ENCODE results near the genes ZNF649 and ZNF528.

- PRO-cap, 2 experiments, result no peak in any of the 2 experiments
These were observed 5.0 kb upstream of the SIGLEC14 start for GRCh38 chr19:51651533-51652057.

DNA sequence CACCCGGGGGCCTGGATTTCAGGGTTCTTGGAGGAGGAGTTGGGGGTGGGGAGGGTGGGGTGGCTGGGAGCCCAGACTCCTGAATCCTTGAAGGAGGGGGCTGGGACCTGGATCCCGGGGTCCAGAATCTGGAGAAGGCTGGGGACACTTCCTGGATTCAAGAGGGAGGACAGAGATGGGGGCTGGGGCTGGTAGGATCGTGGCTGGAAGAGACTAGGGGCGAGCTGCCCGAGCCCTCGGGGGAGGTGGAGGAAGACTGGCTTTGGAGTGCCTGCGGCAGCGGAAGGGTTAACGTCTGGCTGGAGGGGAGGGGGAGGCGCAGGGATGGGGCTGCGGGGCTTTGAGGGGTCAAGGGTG, 3.5 kb upstream of the SPACA6 start:
- PRO-cap, 2 experiments, result peak in 1 of 2 experiments; most common minus-strand start position 258 of the sequence (in 1)

DNA sequence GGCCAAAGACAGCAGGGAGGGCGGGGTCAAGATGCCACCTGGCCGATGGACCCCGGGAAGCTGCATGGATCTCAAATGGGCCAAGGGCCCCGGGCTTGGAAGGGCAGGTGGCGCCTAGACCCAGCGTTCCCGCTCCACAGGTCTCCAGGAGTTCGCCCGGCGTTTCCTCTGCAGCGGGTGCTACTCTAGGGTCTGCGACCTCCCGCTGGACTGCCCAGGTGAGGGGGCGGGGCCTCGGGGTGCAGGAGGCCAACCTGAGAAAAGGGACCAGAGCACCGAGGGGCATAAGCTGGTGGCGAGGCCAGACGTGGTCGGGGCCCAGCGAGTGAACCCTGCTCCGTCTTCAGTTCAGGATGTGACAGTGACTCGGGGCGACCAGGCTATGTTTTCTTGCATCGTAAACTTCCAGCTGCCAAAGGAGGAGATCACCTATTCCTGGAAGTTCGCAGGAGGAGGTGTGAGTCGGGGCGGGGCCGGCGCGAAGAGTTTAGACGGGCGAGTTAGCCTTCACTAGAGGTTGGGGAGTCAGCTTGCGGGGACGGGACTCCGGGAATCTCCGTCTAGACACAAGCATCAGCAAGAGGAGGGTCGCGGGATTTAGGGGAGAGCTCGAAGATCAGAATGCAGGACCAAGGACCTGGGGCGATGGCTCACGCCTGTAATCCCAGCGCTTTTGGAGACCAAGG, 9.9 kb downstream of the SPACA6 start:
- PRO-cap, 2 experiments, result no peak in any of the 2 experiments

DNA sequence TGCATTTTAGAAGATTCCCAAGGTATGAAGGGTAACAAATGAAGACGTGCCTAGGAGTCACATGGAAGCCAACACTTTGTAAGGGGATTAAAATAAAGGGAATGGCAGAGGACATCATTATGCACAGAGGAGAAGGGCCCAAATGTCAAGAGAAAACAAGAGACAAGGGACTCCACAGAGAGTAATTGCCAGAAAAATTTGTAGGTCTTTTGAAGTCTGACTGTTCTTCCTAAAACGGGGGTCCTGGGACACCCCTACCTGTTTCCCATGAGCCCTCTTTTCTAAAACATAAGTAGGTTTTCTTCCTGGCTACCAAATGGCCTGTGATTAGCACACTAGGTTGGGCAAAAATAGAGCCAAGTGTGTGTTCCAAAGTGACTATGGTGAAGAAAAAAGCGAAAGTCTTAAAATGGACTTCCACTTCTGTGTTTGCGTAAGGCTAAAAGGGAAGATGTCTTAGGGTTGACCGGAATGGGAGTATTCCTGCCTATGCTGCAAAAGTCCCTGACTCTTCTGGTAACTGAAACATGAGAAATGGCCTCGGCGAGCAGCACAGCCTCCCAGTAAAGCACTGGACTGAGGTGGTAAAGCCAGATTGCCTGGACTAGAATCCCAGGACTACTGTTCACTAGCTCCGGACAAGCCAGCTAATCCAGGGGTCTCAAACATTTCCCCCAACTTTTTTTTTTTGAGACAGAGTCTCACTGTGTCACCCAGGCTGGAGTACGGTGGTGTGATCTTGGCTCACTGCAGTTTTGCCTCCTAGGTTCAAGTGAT, 2.4 kb upstream of the FPR1 start:
- PRO-cap, 2 experiments, result peak in 1 of 2 experiments; most common plus-strand start position 523 of the sequence (in 1)

GRCh38 chr19:51784707-51785519, 10.0 kb upstream of the FPR3 start:
- PRO-cap, 2 experiments, result no peak in any of the 2 experiments

DNA sequence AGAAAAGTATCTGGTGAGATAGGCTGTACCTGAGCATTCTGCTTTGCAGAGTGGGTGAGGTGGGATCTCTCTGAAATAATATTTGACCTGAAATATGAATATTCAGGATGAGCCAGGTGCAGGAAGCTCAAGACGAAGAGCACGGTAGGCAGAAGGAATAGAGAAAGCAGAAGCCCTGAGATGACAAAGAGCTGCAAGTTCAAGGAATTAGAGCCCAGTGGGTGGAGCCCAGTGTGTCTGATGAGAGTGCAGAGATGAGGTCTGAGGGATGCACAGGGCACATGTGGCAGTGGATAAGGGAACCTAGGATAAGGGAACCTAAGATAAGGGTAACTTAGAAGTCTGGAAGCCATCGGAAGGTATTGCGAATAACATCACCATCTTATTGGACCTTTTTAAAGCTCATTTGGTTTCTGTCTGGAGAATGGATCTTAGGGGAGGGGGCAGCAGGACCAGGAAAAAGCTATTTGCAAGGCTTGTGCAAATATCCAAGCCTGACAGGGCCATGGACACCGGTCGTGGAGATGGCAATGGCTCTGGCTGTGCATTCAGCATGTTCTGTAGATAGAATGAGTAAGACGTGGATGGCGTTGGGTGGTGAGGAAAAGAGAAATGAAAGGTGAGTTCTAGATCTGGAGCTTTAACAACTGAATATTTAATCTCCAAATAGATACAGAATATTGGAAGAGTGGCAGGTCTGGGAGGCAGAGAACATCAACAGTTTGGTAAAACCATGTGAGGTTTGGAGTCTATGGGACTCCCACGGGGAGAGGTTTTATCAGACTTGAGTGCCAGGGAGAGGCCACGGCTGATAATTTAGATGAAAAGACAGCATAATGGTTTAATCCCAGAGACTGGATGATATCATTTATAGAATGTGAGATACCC, 1.4 kb downstream of the FPR3 start:
- PRO-cap, 2 experiments, result peak in 1 of 2 experiments; most common plus-strand start position 231 of the sequence (in 1); most common minus-strand start position 159 of the sequence (in 1)

DNA sequence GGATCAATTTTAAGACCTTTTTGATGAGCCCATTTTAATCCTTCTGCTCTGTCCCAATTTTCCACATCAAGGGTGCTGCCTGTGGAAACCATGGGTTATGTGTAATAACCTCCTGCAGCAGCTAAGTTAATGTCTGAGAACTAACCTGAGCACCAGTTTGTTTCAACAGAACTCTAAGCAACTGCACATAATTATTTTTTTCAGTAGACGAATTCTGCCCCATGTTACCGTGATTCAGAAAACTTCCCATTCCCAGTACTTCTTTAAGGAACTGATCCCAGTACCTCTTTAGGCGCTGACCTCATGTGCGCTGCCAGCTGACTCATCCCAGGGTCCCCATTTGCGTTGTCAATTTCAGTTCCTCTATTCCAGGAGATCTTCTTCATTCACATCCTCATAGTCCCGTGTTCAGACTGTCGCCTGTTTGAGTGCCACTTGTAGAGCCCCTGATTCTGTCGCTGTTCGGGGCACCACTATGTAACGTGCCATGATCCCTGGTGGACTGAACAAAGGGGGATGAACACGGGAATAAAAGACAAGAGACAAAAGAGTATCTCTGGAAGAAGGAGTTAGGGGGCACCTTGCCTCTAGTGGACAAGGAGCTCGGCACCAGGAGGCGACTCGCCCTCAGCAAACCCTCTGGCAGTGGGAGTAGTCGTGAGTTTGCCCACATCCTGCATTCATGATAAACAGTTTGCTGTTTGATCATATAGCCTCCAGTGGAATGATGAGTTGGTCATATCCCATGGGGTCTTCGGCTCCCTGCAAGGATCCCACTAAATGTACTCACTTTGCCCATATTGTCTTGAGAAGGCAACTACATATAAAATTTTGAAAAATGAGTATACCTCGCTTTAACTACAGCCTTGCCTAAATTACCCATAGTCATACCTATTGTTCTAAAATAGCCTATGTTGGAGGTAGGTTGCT, 16.5 kb downstream of the FPR3 start:
- PRO-cap, 2 experiments, result peak in 1 of 2 experiments; most common plus-strand start position 411 of the sequence (in 1)

DNA sequence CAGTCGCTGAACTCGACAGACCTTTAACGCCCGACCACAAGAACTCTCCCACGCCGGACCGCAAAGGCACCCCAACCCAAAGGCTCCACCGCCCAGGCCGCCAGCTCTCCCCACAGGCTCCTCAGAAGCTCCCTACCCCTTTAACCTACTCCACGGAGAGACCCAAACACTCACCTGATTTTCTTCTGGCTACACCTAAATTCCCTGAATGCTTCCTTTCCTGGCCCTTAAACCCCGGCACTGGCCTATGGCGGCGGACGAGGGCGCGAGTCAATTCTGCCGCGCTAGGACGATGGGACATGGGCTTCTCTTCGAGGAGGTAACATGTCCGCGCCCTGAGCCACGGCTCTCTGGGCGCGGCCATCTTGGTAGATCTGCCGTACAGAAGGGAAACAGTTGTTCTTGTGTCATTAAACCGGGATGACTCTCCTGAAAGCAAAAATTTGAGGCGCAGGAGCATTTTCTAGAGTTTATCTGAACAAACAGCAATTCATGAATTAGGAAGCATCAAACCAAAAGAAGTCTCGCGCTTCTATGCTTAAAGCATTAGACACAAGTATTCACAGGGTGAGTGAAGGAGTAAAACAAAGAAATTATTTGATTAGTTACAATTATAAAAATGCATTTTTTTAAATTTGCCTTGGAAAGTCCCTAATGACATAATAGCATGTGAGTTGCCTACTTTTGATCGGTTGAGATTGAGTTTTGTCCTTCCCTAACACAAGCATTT, at the start of gene ZNF649:
Gene ZNF649, minus strand, starts transcription at position 278 of the 730 bp plus-strand sequence.
- PRO-cap, 2 experiments, result peak in 1 of 2 experiments; most common minus-strand start position 242 of the sequence (in 1)

DNA sequence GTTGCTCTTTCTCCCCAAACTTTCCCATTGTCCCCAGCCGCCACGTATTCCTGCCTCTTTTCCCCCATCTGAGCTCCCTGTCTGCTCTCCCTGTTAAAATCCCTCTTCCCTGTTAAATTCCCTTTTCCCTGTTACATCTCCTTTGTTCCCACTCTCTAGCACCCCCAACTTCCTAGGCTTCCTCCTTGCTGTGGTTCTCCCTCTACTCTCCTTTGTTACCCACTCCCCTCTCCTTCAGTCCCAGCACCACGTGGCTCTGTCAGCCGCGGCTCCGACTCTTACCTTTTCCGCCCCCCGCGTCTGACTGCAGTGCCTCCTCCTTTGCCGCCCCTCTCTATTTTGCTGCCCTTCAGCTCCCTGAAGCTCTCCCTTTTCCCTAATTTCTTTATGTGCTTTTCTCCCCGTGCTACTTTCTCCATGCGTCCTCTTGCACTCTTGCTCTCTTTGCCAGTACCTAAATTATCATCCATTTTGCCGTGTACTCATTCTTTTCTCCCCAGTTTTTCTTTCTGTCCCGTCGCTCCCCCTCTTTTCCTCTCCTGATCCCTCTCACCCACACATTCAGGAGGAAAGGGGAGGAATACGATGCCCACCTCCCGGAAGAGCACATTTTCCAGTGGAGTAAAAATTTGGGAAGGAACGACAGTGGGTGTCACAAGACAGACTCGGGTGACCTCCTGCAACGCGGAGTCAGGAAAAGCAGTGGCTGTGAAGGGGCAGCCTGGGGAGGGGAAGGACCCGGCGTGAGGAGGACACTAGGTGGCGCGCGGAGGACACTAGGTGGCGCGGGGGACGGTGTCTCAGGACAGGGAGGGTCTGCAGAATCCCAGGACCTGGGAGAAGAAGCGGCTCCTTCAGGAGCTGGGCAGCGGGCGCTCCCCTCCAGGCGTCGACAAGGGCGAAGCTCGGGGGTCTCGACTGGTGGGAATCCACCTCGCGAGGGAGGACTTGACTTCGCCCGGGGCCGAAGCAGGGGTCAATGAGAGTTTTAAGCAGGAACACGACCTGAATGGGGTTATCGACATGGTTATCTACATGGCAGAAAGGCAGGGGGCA, 788 bp downstream of the ZNF616 start:
- PRO-cap, 2 experiments, result peak in 1 of 2 experiments; most common plus-strand start position 755 of the sequence (in 1); most common minus-strand start position 704 of the sequence (in 1)

DNA sequence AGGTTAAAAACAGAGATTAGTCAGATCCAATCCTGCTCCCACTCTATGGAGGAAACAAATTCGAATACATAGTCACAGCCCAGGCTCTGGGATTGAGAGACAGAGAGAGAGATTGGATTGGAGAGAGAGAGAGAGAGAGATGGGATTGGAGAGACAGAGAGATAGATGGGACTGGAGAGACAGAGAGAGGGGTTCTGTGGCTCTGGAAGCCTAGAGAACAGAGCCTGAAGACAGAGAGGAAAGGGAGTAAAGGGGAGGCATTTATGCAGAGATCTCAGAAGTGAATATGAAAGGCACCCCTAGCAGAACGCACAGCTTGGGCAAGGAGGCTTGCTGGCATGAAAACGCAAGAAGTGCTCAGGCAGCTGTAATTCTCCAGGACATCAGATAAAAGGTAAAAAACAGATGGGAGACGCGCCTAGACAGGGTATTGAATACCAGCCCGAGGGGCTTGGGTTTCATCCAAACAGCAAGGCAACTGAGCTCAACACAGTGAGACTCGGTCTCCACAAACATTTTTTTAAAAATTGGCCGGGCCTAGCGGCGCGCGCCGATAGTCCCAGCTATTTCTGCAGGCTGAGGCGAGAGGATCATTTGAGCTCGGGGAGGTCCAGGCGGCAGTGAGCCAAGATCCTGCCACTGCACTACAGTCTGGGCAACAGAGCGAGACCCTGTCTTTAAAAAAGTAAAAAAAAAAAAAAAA, 938 bp upstream of the PPP2R1A start:
- PRO-cap, 2 experiments, result no peak in any of the 2 experiments

- PRO-cap, 2 experiments, result no peak in any of the 2 experiments
These were observed 34.1 kb downstream of the PPP2R1A start for GRCh38 chr19:52223946-52224355.

- PRO-cap, 2 experiments, result peak in 1 of 2 experiments; most common plus-strand start chr19:52397849 (in 1); most common minus-strand start chr19:52397784 (in 1)
These were observed at the start of gene ZNF528 for GRCh38 chr19:52397501-52398050. ZNF528 (plus strand) TSS chr19:52397849.

DNA sequence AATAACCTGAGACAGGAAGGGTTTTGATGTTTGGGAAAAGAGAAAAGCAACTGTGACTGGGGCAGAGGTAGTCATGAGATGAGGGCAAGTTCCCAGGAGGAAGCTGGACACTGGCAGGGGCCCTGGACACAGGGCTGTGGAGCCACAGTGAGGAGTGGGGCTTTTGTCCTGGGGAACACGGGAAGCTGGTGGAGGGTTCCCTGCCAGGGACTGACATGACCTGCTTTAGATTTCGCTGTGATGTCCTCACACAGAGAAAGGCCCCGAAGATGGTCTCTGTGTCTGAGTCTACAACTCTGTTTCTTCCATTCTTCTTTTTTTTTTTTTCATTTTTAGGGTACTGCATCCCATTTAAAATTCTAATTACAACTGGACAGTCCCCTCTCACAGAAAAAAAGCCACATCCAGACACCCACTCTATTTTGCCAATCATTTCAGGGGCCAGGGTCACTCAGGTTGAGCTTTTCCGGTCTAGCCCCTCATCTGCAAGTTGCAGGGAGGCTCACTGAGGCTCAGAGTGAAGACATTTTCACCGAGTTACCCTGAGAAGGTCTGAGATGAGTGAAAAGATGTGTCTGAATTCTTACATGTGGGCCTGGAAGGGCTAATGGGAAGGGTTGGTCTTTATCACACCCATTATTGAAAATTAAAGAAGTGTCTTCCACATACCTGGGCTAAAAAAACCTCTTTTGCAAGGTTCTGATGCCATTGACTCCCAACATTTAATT, 46.3 kb downstream of the ENSG00000269825 start:
- PRO-cap, 2 experiments, result no peak in any of the 2 experiments

GRCh38 chr19:52715638-52716276, 19.1 kb downstream of the ZNF611 start:
- PRO-cap, 2 experiments, result no peak in any of the 2 experiments

- PRO-cap, 2 experiments, result no peak in any of the 2 experiments
These were observed 4.4 kb downstream of the ZNF320 start for GRCh38 chr19:52892937-52893451.

DNA sequence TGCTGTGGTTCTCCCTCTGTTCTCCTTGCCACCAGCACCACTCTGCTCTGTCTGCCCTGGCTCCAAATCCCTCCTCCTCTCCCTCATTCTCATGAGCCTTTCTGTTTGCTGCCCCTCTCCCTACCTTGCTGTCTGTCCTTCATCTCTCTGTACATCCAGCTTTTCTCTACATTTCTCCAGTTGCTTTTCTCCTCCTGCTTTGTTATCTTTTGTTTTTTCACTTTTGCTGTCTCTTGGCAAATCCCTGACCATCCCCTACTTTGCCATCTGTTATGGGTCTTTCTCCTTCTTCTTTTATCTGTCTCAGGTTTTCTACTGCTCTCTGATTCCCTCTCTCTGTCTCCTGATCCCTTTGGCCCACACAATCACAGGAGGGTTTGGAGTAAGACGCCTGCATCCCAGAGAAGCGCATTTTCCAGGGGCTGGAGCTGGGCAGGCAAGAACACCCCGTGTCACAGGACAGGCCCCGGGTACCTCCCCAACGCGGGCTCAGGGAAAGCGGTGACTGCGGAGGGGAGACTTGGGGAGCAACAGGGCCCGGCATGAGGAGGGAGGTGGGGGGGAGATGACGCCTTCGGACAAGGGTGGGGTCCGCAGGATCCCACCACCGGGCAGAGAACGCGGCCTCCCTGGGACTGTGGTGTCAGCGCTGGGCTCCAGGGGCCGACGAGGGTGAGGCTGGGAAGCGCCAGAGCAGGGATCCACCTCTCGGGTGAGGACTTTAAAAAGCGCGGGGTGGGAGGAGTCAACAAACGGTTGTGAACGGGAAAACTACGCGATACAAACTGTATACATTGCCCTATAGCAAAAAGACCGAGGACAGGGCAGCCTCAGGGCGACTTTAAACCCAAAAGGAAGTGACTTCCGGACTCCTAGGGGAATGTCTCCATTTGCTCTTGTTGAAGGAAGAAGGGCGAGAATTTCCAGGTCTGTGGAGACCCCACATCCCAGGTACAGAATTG, 588 bp downstream of the ZNF888 start:
- PRO-cap, 2 experiments, result no peak in any of the 2 experiments

DNA sequence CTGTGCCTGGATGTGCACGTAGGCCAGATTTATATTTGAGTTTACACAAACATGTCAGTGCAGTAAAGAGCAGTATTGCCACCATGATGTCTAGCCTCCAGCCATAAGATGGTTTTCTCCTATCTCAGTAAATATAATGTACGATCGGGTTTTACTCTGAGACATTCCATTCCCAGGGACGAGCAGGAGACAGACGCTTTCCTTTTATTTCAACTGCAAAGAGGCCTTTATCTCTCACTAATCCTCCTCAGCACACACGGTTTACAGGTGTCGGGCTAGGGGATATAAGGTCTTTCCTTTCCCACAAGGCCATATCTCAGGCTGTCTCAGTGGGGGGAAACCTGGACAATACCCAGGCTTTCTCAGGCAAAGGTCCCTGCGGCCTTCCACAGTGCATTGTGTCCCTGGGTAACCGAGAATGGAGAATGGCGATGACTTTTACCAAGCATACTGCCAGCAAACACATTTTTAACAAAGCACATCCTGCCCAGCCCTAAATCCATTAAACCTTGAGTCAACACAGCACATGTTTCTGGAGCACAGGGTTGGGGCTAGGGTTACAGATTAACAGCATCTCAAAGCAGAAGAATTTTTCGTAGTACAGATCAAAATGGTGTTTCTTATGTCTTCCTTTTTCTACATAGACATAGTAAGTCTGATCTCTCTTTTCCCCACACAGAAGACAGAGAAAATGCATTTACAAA, 17.6 kb downstream of the ZNF816 start:
- PRO-cap, 2 experiments, result no peak in any of the 2 experiments

GRCh38 chr19:53138851-53139739, 6.4 kb upstream of the ZNF415 start:
- PRO-cap, 2 experiments, result no peak in any of the 2 experiments

DNA sequence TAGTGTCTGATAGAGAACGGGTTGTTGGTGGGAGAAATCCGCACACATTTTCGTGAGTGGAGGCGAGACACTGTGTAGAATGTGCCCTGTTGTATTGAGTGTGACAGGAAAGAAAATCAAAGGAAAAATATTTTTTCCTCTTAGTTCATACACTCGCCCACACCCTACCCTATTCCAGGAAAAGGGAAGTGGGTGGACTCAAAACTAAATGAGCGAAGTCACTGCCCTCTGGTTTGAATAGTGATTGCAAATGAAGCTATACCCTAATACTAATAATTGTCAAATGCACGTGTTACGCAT, 2.0 kb downstream of the ZNF347 start:
- PRO-cap, 2 experiments, result peak in 1 of 2 experiments; most common plus-strand start position 236 of the sequence (in 1); most common minus-strand start position 102 of the sequence (in 1)

- PRO-cap, 2 experiments, result no peak in any of the 2 experiments
These were observed 18.8 kb upstream of the ZNF331 start for GRCh38 chr19:53519124-53519486.

All from cerebral cortex (tissue), 2 donors.